Measurements from ENCODE around the gene GIPC1.

GRCh38 chr19:13298389-13299030 is 148.3 kb downstream of the IER2 start:
- PRO-cap: no peak

DNA sequence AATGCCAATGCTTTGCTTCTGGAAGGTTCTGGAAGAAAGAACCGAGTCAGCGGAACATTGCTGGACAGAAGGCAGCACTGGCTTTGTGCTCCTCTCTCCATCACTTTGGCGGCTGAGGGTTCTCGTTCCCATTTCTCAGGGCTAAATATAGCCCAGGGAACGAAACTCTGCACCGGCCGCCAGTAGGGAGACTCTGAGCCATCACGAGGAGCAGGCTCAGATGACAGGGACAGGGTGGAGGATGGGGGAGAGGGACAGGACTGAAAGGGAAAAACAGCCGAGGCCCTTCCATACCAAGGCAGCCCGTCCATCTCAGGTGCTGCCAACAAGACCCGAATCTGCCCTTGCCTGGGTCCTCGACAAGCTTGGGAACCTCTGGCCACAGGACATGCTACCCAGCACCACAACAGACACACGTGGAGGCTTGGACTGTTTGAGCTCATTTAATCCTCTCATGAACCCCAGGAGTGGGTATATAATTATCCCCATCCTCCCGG is 166.3 kb downstream of the CACNA1A start:
- PRO-cap: bidirectional peak, plus-strand start at position 219 of the sequence, minus-strand start at position 107 of the sequence

- PRO-cap: no peak
Observed at GRCh38 chr19:13827431-13828044, 32.3 kb downstream of the ZSWIM4 start.

DNA sequence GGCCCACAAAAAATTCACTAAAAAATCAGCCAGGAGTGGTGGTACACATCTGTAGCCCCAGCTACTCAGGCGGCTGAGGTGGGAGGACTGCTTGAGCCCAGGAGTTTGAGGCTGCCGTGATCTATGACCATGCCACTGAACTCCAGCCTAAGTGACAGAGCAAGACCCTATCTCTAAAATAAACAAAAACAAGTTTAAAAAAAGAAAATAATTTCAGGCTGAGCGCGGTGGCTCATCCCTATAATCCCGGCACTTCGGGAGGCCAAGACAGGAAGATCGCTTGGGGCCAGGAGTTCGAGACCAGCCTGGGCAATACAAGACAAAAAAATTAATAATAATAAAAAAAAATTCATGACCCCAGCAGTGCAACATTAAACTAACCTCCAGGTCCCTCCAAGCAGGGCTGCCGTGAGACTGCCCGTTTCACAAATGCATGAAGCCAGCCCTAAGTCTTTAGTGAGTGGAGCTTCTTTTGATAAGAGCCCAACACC is 38.7 kb upstream of the NANOS3 start:
- PRO-cap: no peak

- PRO-cap: no peak
Observed at GRCh38 chr19:13840327-13840998, 36.5 kb upstream of the NANOS3 start.

DNA sequence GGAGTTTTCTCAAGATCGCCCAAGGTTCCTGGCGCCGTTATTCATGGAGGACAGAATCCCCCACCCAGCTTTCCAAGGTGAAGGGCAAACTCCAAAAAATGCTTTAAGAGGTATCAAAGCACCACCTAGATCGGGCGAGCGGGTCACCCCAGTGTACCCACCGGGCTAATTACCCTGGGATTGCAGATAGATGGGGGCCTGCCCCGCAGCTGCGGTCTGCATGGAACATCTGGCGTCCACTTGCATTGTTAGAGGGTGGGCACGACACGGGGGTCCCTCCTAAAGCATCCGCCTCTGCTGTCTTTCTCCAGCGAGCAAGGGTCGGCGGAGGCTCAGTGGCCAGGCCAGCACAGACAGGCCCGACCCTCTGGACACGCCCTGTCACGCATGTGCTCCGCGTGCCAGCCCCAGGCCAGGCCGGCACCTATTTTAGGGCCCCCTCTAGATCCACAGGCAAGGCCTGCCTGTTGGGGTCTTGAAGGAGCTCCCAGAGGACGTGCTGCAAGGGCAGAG is 35.9 kb upstream of the NANOS3 start:
- PRO-cap: bidirectional peak, plus-strand start at position 444 of the sequence, minus-strand start at position 309 of the sequence

DNA sequence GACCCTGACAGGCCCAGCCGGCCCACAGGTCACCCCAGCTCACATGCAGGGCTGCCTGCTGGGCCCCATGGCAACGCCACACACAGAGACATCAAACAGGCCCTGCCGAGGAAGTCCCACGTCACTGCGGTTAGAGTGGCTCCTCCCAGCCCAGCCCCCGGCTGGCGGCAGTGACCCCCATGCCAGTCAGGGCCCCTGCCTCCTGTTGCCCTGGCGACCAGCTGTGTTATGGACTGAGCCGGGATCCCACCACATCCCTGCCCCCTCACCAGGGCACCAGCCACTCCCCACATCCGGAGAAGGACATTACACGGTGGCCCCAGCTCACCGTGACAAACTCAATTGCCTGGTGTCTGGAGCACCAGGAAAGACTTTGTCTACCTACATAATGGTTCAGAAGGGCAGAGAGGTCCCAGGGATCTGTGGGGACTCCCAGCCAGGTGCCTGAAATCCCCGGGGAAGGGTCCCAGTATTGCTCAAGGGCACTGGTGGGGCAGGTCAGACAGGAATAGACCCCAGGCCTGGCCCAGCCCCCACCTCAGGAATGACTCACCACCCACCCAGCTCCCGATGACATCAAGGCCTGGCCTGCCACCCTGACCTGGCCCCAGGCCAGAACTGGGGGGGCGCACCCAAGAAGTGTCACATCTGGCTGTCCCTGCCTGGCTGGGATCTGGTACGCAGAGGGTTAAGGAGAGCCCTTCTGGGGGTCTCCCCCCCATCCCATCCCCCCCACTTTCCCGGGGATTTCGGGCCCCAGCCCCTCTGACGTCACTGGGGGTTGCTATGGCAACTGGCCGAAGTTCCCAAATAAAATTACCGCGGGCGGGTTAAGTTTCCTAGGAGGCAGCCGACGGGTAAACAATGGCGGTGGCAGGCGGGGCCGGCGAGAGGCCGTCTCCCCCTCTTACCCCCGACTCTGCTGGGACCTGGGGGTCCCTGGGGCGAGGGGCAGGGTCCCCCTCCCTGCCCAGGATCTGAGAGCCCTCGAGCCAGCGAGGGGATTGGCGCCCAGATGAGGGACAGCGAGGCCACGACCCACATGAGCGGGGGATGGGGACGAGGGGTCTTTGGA is 30.0 kb upstream of the NANOS3 start:
- PRO-cap: bidirectional peak, plus-strand start at position 282 of the sequence, minus-strand start at position 45 of the sequence; unidirectional peak, plus-strand start at position 864 of the sequence

GRCh38 chr19:13848758-13849815 is 27.8 kb upstream of the NANOS3 start:
- PRO-cap: no peak

GRCh38 chr19:13884726-13885738 is 8.1 kb downstream of the NANOS3 start:
- PRO-cap: no peak

DNA sequence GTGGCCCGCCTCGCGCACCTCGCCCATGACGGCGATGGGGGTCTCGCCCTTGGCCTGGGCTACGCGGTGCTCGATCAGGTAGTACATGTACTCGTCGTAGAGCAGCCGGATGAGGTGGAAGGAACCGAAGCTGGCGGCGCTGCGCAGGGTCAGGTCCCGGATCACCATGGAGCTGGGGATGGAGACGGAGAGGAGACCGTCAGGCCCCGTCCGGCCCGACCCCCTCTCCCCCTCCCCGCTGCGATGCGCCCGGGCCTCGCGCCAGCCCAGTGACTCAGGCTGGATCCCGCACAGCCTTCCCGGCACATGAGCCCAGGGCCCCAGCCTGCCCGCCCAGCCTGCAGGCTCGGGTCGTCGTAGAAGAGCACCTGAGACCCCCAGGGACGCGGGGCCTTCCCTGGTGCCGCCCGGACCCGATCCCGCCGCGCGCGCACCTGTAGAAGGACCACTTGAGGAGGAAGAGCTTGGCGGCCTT is 10.8 kb downstream of the DCAF15 start:
- PRO-cap: no peak

DNA sequence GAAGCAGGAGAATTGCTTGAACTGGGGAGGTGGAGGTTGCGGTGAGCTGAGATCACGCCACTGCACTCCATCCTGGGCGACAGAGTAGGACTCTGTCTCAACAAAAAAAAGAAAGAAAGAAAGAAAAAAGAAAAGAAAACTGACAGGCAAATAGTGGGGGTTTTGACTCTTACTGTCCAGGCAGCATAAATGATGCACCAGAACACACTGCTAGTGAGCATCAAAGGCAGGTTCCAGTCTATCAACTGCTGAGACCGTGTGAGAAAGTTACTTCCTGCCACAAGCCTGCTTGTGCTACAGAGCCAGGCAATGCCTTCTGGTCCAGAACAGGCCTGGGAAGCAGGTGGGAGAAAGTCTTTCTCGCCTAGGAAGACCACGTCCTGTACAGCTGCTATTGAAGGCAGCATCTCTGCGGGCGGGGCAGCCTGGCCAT is 3.7 kb downstream of the RFX1 start:
- PRO-cap: no peak

- PRO-cap: no peak
Observed at GRCh38 chr19:14053896-14055038, 7.6 kb downstream of the PALM3 start.

DNA sequence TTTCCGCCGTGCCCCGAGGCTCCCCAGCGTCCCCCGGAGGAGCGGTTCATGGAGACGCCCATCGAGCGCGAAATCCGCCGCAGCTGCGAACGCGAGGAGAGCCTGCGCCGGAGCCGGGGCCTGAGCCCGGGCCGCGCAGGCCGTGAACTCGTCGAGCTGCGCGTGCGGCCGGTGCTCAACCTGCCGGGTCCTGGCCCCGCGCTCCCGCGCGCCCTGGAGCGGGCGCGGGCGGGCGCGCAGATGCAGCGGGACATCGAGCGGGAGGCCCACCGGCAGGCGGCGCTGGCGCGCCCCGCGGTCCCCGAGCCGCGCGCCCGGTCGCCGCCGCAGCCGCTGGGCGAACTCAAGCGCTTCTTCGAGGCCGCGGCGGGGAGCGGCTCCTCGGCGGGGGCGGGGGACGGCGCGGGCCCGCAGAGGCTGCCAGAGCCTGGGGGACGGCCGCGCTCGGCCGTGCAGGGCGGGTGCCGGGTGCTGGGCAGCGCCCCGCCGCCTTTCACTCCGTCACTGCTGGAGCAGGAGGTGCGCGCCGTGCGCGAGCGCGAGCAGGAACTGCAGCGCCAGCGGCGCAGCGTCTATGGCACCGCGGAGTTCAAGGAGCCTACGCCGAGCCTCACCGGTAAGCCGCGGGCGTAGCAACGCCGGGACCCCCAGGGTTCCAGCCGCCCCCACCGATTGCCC is 815 bp downstream of the MISP3 start:
- PRO-cap: bidirectional peak, plus-strand start at position 358 of the sequence, minus-strand start at position 215 of the sequence

- PRO-cap: no peak
Observed at GRCh38 chr19:14164687-14165503, 28.5 kb upstream of the ASF1B start.

GRCh38 chr19:14205325-14205771 is 621 bp downstream of the ADGRL1 start:
- PRO-cap: no peak

GRCh38 chr19:14370853-14371622 is 10.2 kb upstream of the ADGRE5 start:
- PRO-cap: no peak

DNA sequence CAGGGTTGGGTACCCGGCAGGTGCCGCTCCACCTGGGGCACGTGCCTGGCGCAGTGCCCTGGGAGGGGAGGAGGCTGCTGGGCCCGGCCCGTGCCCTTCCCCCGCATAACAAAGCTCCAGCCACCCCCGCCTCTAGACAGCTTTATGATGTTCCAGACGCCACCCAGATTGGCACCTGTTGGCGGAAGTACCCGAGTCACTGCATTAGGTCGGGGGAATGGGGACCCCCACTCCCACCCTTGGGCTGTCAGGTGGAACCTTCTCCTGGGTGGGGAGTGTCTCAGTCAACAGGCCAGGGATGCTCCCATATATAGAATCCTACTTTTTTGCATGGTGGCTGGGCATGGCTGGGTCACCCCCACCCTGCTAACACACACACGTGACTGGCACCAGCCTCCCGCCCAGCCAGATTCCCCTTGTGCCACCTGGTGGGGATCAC is 828 bp downstream of the PKN1 start:
- PRO-cap: no peak

DNA sequence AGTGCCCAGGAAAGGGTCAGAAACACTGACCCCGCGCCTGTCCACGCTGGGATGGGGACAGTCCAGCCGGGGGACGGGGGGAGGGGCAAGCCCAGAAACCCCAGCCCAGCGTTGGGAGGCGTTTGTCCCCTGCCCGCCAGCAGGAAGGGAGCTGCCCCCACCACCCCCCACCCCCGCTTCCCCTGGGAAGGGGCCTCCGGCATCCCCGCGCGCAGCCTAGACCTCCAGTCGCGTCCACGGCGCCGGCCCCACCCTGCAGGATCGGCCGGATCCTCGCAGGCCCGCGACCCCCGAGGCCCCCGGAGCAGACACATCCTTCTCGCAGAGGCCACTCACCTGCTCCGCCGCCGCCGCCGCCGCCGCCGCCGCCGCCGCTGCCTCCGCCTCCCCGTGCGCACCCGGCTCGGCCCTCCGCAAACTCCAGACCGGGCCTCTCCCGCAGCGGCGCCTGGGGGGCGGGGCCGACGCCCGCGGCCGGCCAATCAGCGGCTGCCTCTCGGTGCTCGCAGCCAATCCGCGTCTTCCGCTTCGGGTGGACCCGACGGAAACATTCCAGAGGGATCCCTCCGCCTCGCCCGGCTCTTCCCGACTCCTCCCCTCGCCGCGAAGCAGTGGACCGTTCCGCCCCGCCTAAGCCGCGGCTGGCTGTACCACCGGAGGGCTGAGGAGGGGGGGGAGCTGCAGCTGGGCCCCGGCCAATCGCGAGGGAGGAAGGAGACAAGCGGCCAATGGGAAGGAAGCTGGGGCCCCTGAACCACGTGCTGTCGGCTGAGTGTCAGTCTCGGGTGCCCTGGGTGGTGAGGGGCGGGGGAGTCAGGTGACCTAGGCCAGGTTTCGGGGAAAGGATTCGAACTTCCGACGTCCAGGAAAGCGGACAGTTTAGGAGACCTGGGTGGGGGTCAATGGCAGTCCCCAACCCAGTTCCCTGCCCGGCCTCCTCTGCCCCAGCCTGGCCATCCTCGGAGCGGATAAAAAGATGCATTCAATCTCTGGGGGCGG is at the start of gene GIPC1:
Gene GIPC1 (minus strand): TSS at position 427 of the 999 bp plus-strand sequence.
- PRO-cap: bidirectional peak, plus-strand start at position 661 of the sequence, minus-strand start at position 415 of the sequence

DNA sequence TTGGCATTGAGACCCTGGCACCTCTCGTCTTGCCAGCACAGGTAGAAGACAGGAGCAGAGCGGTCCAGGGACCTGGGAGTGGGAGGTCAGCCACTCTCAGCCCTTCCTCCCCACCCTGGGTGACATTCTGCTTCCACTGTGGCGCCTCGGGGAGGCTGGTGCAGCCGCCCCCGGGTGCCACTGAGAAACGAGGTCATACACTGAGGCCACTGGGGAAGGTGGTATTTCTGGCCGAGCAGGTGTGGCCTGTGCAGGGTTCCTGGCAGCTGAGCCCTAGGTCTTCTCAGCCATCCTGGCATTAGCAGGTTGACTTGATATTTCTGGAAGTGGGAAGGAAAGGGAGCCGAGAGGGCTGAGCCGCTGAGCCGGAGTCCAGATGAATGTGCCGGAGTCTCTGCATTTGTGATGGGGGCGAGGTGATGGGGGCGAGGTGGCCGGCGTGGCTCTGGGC is 18.5 kb downstream of the NDUFB7 start:
- PRO-cap: no peak

DNA sequence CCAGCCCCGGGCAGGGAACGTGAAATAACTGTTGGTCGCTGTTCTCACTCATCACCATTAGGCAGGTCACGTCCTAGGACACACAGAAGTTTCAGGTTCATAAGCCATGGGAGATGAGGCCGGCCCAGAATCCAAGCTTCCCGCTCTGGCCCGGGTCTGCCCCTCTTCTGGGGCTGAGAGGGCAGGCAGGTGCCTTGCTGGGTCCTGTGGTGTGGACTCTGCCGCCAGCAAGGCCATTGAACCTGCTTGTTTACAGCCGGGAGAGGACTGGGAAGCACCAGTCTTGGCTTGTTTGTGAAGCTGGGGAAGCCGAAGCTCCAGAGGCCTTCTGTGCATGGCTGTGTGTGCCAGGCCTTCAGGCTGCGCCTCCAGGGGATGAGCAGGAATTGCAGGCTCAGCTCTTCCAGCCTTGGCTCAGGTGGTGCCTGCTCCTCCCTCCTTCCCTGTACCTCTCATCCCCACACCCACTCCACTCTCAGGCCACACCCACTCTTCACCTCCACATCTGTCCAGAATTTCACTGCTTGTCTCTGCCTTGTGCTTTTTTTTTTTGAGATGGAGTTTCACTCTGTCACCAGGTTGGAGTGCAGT is 17.5 kb downstream of the NDUFB7 start:
- PRO-cap: no peak

All from pulmonary artery (tissue), 1 donor.